Fallopian tube (tissue), 1 donor: Measurements from ENCODE around the genes OR5V1, OR10C1, UBD and ZFP57.

DNA sequence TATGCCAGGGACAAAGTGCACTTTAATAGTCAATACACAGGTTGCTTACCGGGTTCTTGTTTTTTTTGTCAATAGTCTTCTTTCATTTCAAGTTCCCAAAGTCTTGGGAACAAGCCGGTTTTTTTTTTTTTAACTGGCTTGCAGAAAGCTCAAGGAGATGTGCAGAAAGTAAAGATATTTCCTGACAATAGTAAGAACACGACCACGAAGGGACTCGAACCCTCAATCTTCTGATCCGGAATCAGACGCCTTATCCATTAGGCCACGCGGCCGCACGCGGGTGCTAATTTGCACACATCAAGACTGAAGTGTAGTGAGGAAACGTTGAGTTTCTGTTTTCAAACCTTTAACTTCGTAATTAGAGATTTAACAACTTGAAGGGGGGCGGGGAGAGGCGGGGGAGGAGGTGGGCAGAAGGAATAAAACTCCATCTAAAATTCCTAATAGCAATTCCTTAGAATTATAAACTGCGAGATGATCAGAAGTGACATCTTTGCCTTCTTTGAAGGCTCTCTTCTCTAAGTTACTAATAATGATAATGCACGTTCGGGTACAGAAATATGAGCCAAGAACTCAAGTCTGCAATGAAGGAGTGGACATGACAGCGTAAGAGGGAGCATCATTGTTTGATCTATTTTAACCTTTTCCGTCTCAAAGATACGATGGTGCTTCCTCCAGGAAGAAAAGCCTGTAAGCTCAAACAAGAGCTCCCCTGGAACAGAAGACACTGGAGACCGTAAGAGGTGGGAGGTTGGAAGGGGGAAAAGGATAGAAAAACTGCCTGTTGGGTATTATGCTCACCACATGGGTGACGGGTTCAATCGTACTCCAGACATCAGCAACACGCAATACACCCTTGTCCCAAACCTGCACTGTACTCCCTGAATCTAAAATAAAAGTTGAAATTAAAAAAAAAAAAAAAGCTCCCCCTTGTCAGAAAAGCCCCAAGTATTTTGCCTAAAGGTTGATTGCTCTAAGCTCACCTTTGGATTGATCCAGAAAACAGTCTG, 156.0 kb upstream of the SCAND3 start:
- PRO-cap = no peak

DNA sequence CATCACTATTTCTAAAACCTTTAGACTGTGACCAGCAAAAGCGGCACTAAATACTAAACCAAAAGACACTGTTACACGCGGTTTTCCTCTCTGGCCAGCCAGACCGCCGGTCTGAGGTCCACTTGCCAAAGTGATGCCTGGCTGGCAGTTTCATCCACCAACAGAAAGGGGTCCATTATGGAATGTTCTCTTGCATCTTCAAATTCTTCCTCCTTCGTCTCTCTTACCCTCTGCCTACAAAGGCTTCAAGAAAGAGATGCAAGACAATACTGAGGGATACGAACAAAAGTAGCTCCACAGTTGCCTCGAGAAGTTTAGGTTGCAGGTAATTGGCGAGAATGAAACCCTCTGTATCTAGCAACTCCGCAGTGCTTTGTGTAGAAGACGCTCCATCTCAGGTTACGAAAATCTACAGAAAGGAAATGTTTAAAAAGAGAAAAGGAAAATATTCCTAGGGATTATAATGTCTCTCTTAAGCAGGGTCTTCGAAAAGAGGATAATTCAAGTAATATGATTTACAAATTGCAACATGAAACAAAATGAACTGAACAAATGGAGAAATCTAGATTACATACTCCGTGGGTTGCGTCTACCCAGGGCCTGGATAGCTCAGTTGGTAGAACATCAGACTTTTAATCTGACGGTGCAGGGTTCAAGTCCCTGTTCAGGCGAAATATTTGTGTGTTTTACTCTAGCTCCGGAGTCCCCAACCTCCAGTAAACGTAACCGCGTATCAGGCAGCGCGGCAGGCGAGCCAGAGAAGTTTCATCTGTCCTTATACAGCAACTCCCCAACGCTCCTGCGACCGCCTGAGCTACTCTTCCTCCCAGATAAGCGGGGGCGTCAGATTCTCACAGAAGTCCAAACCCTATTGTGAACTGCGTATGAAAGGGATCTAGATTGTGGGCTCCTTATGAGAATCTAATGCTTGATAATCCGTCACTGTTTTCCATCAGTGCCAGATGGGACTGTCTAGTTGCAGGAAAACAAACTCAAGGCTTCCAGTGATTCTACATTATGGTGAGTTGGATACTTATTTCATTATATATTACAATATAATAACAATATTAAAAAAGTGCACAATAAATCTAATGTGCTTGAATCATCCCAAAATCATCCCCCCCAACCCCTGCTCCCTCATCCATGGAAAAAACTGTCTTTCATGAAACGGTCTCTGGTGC, 160.4 kb upstream of the SCAND3 start:
- PRO-cap = no peak

DNA sequence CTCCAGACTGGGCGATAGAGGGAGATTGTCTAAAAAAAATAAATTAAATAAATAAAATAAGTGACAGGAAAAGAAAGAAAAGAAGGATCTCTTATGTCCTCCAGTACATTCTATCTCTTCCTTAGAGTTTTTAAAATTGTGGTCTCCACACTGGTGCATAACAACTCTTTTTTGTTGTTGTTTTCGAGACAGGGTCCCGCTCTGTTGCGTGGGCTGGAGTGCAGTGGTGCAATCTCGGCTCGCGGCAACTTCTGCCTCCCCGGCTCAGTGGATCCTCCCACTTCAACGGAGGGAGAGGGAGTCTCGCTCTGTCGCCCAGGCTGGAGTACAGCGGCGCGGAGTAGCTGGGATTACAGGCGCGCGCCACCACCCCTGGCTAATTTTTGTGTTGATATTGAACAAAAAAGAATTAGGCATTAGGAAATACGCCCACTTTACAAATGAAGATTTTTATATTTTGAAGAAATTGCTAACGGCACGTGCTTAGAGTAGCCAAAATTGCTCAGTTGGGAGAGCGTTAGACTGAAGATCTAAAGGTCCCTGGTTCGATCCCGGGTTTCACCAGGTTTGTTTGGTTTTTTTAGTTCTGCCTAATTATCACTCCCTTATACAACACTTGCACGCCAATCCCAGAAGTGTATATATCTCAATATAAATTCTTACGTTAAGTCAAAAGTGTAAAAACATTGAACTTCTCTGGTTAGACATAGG, 159.7 kb downstream of the TRIM27 start:
- PRO-cap = no peak

- PRO-cap = bidirectional peak, plus-strand start at chr6:28866080, minus-strand start at chr6:28865888
Measured at GRCh38 chr6:28865554-28865964, 58.2 kb downstream of the TRIM27 start.

GRCh38 chr6:28897392-28897817, 26.4 kb downstream of the TRIM27 start:
- PRO-cap = unidirectional peak, minus-strand start at chr6:28897618

DNA sequence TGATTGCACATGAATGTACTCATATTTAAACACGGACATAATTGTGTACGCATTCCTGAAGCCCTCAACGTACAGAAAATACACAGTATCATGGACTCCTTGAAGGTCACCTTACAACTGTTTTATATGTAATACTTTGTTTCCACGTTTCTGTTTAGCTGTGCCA, 1.4 kb downstream of the TRIM27 start:
- PRO-cap = no peak

DNA sequence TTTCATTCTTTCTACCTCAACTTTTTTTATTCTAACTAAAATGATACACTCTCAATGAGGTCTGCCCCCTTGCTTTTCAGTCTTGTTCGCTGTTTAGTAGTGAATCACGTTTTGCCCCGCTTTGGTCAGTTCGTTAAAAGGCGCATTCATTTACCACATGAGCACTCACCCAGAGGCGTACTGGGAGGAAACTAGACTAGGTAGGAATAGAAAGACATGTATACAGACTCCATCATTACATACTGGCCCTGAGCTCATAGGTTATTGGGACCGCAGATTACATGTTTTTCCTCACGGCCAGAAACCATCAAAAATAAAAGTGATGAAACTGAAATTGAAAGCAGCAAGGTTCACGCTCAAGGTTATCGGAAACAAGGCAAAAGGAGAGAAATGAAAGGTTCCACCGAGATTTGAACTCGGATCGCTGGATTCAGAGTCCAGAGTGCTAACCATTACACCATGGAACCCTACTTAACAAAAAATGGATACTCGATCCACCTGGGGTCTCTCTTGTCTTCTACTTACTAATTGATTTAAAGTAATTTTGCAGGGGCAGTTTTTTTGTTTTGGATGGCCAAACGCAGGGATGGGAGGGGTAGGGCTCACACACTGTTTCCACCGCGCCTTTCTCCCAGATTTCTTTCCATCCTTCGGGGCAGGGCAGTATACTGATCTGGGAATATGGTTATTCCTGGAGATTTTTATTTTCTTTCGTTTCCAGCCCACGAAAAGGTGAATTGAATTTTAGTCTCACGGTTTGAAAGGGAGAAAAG, 17.6 kb upstream of the TRIM27 start:
- PRO-cap = no peak

DNA sequence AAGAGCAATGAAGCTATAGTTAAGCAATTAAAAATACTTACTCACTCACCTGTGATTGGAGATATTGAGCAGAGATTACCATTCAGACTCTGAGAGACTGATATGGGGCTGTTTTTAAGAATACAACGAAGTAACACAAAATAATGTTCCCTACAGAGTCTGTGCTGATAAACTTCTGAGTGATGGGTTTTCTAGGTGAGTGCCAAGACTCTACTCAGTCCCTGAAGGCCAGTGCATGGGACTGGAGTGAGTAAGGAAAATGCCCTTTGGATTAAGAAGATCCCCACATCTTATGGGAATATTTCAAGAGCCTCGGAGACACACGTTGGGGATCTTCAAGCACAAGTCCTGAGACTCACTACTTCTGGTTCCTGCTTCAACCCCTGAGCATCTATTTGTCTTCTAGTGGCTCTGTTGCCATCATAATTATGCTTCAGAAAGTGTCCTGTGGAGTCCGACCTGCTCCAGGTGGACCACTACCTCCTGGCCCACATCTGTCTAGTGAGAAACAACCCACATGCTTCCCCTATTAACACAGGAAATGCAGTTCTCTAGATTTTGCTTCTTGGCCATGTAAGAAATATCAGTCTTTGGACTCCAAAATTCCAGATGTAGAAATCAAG, at the start of gene OR5V1:
TSS of gene OR5V1 (minus strand) at position 283 of the 623 bp plus-strand sequence.
- PRO-cap = no peak

- PRO-cap = no peak
Measured at GRCh38 chr6:29438942-29439543, at the start of gene OR10C1. Gene OR10C1 (plus strand): TSS chr6:29439306.

GRCh38 chr6:29559463-29560217, at the start of gene UBD:
Gene UBD (minus strand): TSS chr6:29559732.
- PRO-cap = no peak

- PRO-cap = no peak
Measured at GRCh38 chr6:29630078-29630977, 2.7 kb downstream of the GABBR1 start.

DNA sequence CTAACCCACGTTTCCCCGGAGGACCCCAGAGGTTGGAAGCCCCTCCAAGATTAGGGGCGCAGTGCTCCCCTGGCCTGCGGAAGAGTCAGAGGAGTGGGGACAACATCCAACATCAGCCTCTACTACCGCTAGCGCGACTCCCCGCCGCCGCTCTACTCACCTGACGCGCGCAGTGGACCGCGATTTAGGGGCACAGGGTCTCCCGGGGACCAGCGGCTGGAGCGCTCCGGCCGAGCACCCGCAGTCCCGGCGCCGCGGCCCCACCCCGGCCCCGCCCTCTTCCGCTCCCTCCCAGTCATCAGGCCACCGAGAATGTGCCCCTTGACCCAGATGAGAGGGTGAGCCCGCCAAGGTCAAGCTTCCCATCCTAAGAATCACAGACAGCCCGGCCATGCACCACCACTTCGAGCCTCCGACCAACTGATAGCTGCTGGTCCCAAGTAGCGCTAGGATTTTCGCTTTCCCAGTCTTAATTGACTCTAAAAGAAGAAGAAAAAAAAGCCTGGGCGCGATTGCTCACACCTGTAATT, at the start of gene ZFP57:
TSS of gene ZFP57 (minus strand) at position 251 of the 530 bp plus-strand sequence.
- PRO-cap = no peak

- PRO-cap = no peak
Measured at GRCh38 chr6:29759470-29759860, 36.2 kb downstream of the HLA-F start.

GRCh38 chr6:29790544-29791173, 37.0 kb upstream of the HLA-G start:
- PRO-cap = unidirectional peak, plus-strand start at chr6:29790833

DNA sequence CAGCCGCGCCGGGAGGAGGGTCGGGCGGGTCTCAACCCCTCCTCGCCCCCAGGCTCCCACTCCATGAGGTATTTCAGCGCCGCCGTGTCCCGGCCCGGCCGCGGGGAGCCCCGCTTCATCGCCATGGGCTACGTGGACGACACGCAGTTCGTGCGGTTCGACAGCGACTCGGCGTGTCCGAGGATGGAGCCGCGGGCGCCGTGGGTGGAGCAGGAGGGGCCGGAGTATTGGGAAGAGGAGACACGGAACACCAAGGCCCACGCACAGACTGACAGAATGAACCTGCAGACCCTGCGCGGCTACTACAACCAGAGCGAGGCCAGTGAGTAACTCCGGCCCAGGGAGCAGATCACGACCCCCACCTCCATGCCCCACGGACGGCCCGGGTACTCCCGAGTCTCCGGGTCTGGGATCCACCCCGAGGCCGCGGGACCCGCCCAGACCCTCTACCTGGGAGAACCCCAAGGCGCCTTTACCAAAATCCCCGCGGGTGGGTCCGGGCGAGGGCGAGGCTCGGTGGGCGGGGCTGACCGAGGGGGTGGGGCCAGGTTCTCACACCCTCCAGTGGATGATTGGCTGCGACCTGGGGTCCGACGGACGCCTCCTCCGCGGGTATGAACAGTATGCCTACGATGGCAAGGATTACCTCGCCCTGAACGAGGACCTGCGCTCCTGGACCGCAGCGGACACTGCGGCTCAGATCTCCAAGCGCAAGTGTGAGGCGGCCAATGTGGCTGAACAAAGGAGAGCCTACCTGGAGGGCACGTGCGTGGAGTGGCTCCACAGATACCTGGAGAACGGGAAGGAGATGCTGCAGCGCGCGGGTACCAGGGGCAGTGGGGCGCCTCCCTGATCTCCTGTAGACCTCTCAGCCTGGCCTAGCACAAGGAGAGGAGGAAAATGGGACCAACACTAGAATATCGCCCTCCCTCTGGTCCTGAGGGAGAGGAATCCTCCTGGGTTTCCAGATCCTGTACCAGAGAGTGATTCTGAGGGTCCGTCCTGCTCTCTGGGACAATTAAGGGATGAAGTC, 686 bp downstream of the HLA-G start:
- PRO-cap = no peak

GRCh38 chr6:29886265-29886740, 56.0 kb upstream of the HLA-A start:
- PRO-cap = no peak

- PRO-cap = bidirectional peak, plus-strand start at chr6:29887730, minus-strand start at chr6:29887622; bidirectional peak, plus-strand start at chr6:29888166, minus-strand start at chr6:29888172
Measured at GRCh38 chr6:29887106-29888302, 54.8 kb upstream of the HLA-A start.

DNA sequence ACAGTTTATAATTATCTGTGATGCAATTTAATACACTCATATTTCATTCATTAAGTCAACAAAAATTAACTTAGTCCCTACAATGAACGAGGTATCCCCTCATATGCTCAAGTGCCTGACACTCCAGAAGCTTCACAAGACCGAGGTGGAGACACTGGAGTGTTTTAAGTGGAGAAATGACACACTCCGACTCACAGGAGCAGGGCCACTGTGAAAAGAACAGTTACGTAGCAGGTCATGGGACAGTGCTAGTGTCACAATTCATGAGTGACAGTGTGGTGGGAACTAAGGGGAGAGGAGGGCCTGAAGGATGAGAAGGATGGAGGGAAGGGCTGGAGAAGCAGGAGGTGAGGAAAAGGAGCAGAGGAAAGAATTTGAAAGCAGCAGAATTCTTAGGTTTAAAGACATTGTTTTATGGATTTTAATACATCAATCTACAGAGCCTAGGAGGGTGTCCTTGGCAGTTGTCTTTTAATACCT, 1.3 kb upstream of the HLA-A start:
- PRO-cap = bidirectional peak, plus-strand start at position 313 of the sequence, minus-strand start at position 217 of the sequence

DNA sequence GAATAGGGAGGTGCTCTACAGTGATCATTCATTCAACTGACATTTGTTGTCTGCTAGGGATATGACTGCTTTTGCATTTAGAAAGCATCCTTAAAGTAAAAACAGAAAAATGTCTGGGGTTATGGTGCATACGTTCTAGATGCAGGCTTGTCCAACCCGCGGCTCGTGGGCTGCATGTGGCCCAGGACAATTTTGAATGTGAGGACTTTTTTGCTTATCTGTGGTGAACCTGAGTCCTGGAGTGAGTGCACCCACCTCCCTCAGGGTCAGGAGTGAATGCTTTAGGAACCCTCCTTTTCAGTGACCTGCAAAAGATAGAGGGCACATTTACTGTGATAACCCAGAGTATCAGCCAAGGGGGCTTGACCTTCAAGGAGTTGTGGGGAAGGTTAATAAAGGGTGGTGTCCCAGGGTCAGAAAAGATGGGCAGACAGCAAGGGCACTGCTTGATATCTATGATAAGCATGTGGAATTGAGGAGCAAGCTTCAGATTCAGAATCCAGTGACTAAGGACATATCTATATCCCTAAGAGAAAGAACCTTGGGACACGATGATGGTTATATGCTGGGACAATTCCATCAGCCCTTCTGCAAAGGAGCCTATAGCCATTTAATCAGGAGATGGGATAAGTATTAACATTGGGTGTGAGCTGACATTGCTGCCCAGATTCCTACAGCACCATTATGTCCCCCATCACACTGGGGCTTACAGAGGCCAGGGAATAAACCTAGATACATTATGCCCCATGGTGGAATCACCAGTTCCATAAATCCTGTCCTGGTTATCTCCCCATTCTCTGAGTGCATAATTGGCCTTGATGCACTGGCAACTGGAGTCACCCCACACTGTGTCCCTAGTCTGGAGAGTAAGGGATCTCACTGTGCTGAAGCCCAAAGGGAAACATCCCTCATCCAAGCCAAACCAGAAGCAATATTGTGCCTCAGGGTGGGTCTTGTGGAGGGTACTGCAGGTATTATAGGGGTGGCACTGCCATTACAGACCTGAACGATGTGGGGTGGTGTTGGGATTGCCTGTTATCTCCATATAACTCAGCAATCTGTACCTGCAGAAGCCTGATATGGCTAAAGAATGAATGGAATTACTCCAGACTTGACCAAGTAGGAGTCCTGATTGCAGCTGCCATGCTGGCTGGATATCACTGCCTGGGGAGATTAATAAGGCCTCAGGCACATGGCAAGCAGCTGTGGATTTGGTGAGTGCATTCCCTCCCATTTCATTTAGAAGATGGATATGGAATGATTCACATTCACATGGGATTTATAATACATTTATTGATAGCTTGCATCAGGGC, 4.7 kb downstream of the HLA-A start:
- PRO-cap = no peak

- PRO-cap = unidirectional peak, plus-strand start at chr6:29975094
Measured at GRCh38 chr6:29974879-29975261, 32.5 kb downstream of the HLA-A start.